Hepatocyte (in vitro differentiated cells and primary cell): ENCODE measurements around a stretch of chr1.

DNA sequence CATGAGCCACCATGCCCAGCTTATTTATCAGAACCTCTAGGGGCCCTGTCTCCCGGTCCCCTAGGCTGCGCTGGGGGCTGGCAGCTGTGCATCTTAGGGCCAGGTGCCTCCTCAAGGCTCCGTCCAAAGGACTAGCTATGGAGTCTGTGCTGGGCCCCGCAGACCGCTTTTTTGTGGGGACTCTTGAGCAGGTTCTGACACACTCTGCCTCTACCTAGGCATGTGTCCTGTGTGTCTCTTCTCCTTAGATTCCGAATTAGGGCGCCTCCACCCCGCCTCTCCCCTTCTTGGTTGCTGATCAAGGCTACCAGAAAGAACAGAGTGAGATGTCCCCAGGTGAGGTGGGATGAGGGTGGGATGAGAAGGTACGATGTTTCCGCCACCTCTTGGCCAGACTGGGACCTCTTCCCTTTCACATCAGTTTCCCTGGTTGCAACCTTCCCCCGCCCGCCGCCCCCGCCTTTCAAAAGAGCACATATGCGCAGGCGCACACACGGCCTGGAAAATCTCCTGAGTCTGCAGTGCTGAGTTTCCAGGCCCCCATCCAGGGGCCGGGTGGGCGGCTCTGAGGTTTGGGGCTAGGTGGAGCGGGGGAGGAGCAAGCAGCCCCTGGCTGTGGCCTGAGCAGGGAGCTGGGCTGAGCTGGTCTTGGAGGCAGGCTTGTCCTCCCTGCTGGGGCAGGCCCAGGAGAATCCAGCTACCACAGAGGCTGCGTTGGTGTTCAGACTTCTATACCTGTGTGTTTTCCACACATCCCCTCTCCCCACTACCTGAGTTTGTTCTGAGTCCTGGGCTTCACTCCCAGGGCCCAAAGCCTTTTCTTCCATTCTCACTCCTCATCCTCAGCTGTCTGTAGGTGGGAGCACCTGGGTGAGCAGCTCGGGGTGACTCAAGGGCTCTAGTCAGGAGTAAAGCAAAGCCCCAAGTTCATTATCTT lies 5.2 kb upstream of the PTPN7 start:
- RAMPAGE, long total RNA, result no peak
- RRBS, result no CpG with 5 or more reads among the region's 22 CpGs

DNA sequence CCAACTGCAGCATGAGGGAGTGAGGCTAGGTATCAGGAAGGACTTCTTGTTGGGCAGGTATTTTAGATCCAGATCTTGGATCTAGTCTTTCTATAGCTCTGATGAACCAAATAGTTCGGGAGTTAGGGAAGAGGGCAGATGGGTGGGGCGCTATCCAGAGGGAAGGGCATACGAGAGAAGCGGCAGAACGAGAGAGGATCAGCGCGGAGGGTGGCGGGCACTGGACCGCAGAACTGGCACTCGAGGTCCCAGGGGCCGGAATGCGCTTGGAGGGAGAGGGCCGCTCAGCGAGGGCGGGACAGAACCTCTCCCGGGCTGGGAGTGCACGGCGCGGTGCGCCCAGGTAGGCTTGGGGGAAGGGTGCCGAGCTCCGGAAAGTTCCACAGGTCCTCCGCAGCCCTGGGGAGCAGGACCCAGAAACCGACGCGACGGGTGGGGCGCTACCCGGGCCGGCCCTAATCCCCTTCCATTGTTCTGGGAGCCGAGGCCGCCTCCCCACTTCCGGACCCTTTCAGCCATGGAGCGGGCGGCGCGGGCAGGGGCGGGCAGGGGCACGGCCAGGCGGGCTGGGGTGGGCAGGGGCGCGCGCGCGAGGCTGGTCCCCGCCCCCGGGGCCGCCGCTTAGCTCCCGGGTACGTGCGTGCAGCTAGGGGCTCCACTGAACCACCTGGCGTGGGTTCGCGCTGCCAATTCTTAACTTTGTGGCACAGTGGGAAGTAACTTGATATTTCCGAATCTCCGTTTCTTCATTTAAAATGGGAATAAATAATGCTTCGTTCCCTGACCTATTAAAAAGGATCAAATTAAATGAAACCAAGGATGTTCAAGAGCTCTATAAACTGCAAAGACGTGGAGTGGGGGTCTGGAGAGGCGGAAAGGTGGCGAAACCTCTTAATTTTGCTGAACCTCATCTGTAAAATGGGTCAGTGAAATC lies 20.6 kb downstream of the LGR6 start:
- RAMPAGE, long total RNA, result no peak
- RRBS, result 4% methylated on average over 33 of the region's 61 CpGs

DNA sequence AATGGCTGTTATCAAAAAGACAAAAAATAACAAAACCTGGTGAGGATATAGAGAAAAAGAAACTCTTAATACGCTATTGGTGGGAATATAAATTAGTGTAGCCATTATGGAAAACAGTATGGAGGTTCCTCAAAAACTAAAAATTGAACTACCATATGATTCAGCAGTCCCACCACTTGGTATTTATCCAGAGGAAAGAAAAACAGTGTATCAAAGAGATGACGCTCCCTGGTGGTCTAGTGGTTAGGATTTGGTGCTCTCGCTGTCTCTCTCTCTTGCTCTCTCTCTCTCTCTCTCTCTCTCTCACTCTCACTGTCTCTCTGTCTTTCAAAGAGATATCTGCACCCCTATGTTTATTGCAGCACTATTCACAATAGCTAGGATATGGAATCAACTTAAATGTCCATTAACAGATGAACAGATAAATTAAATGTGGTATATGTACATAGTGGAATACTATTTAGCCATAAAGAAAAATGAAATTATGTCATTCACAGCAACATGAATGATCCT lies 151.5 kb downstream of the PPP1R12B start:
- RAMPAGE, long total RNA, result no peak
- RRBS, result no CpG with 5 or more reads among the region's 3 CpGs

GRCh38 chr1:202541566-202542399 lies 168.5 kb downstream of the SYT2 start:
- RAMPAGE, long total RNA, result no peak
- RRBS, result no CpG with 5 or more reads among the region's 3 CpGs

GRCh38 chr1:202593854-202594210 lies 116.4 kb downstream of the SYT2 start:
- RAMPAGE, long total RNA, result no peak
- RRBS, result no CpG with 5 or more reads among the region's 4 CpGs

DNA sequence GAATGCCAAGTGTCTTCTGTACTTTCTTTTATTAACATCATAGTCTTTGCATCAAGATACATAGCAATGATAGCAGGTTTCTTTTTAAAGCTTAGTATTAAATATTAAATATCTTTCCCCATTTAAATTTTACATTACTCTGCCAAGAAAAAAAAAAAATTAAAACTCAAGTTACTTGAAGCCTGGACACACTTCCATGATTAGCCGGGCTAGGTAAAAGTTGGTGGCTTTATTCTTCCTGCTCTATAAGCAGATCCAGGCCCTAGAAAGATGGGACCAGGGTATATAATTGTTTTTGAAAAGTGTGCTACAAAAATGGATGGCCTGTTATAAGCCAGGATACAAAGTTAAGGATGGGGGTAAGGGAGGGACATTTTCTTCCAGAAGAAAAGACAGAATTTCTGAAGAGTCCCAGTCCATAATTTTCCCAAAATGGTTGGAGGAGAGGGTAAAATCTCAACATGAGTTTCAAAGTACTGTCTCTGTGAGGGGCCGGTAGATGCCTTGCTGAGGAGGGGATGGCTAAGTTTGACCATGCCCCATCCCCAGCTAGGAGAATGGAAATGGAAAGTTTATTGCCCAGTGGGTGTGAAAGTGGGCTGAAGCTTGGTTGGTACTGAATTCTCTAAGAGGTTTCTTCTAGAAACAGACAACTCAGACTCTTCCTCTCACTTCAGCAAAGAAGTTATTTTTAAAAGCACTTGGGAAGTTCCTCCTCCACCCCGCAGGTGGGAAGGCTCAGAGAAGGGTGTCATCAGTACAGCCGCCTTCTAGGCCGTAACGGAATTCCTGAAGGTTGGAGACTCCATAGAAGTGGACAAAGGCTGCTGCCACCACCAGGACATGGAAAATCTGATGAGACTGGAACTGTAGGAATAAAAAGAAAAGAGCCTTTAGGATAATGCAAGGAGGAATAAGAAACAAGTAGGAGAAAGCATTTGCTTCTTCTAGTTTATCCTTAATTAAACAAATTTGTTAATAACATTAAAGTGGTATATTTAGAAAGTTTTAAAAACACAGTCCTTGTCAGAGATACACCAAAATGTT lies 14.1 kb upstream of the KLHL12 start:
- RAMPAGE, long total RNA, result no peak
- RRBS, result no CpG with 5 or more reads among the region's 6 CpGs

- RAMPAGE, long total RNA, result no peak
- RRBS, result no CpG with 5 or more reads among the region's 10 CpGs
Measured at GRCh38 chr1:202965118-202966023, 1.7 kb downstream of the CYB5R1 start.

GRCh38 chr1:203026914-203027275 lies 604 bp downstream of the PPFIA4 start:
- RAMPAGE, long total RNA, result no peak
- RRBS, result 5% methylated on average over 6 of the region's 20 CpGs

- RAMPAGE, long total RNA, result no peak
- RRBS, result no CpG with 5 or more reads among the region's 6 CpGs
Measured at GRCh38 chr1:203201532-203202021, 15.1 kb upstream of the CHI3L1 start.

DNA sequence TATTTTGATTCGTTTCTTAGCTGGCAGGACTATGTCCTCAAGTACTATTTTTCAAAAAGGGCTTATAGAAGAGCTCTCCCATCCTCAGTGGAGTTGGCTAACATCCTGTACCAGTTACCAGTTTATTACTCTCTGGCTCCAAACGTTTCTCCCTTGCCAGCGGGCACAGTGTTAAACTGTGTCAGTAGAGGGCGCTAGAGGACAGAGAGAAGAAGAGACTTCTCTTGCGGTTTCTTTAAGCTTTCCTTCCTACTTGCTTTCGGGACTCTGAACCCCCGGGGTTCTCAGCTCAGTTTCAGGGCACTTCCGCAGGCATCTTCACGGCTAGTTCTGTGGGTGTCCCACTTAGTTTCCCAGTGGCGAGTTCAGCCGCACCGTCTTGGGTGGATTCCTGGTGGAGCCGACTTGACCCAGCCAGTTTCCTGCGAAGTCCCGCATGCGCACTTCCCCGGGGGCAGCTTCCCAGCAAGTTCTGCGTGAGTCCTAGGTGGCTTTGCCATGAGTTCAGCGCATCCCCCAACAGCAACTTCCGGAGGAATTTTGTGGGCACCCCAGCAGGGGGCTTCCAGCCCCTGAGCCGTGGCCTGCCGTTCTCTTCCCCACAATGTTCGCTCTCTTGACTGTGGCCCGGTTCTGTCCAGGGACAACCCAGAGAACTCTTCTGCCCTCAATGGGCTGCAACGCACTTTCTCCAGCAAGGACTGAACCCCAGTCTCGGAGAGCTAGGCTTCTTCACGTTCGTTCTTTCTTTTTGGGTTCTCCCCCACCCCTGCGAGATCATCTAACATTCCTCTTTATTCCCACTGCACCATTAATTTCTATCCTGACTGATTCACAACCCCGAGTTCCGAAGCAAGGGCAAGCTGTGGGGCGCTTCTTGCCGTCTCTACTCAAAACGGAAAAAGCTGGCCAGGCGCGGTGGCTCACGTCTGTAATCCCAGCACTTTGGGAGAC lies 37.8 kb upstream of the BTG2 start:
- RAMPAGE, long total RNA, result no peak
- RRBS, result 15% methylated on average over 6 of the region's 37 CpGs

GRCh38 chr1:203282734-203283503 lies 22.4 kb upstream of the BTG2 start:
- RAMPAGE, long total RNA, result no peak
- RRBS, result no CpG with 5 or more reads among the region's 11 CpGs

- RAMPAGE, long total RNA, result no peak
- RRBS, result under 1% methylated on average over 9 of the region's 13 CpGs
Measured at GRCh38 chr1:203326928-203327258, 21.6 kb downstream of the BTG2 start.

DNA sequence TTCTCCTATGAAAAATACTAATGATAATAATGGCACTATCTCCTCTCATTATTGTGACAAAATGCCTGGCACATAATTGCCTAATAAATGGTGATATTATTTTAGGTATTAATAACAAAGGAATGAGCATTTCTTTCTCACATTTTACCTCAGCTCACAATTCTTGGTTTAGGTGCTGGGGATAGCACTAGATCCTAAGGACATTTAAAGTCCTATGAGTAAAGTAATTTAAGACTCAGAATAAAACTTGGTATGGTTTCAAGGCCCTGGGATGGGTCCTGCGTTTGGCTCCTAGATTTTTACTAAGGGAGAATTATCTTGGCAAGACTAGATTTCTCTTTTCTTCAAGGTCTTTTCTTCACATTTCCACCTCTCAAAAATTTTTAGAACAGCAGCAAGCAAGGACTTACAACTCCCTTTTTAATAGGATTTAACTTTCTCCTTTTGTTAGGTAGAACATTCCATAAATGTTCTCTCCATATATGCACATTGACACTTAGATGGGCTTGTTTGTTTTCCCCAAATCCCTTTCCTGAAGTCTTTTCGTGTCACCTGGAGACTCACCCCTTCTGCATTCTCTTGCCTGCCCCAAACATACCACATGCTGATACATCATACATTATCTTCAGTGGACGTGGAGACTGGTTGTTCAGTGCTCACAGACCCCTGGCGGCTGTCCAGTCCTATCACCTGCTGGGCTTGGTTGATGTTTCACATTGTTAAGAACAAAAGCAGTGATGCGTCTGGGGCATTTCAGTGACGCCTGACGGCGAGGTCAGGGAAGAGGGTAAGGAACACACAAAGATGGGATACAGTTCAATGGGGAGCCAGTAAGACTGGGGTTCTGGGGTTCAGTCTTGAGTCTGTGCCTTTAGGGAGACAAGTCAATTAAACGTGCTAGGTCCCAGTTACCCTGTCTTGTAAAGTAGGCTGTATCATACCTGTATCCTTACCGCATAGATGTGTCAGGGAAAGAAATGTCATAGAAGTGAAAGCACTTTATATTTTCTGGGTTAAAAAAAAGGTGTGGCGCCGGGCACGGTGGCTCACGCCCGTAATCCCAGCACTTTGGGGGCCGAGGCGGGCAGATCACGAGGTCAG lies 22.3 kb downstream of the FMOD start:
- RAMPAGE, long total RNA, result no peak
- RRBS, result no CpG with 5 or more reads among the region's 18 CpGs

DNA sequence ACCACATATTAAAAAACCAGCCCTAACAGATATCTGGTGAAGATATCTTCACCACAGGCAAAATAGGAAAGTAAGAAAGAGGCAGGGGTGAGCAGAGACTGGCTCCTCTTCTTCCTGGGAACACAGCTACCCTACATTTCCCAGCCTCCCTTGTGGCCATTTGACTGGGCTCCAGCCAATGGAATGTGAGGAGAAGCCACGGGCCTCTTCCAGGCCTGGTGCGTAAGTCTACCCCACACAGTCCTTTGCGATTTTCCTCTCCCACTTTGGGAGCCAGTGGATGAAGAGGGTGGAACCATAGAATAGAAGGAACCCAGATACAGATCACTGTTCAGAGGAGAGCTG lies 21.8 kb upstream of the FMOD start:
- RAMPAGE, long total RNA, result no peak
- RRBS, result no CpG with 5 or more reads among the region's 3 CpGs

DNA sequence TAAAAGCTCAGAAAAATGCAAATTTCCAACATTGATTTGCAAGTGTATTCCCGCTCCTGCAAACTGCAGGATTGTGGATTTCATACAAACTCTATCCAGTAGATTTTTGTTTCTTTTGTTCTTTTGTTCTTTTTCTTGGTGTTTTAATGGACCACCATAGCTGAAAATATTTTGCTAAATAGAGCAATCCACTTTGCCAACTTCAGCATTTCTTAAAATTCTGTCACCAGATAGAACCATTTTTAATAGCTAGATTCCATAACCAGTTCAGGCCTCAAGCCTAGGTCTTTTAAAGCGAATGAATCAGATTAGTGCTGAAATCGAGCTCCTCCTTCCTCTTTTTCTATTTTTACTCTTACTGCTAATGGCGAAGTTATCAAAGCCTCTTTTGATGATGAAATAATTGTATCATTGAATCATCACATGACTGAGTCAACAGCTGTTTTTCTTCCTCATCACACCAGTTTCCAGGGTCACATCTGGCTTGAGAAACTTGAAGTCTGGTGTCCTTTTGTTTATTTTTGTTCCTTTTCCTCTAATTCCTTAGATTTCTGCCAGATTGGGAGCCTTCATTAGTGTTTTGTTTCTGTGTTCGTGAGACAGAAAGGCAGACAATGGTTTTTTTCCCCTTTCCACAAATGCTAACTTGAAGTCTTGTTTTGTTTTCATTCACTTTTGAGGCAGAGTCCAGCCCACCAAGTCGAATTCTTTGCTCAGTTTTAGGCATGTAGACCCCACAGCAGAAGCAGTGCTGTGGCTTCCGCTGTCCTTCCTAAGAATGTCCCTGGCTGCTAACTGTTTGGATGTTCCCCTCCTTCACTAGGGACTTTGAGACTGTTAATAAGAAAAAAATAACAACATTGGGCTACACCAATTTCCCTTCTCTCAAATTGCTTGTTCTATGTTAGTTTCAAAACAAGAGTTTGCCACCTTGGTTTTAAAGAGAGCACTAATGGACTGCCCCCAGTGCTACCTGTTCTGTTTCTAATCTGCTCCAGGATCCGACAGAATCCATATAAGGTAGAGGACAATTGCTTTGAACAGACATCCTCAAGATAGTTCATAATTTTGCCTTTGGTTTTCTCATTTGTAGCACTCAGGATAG lies 51.8 kb upstream of the FMOD start:
- RAMPAGE, long total RNA, result no peak
- RRBS, result no CpG with 5 or more reads among the region's 8 CpGs

DNA sequence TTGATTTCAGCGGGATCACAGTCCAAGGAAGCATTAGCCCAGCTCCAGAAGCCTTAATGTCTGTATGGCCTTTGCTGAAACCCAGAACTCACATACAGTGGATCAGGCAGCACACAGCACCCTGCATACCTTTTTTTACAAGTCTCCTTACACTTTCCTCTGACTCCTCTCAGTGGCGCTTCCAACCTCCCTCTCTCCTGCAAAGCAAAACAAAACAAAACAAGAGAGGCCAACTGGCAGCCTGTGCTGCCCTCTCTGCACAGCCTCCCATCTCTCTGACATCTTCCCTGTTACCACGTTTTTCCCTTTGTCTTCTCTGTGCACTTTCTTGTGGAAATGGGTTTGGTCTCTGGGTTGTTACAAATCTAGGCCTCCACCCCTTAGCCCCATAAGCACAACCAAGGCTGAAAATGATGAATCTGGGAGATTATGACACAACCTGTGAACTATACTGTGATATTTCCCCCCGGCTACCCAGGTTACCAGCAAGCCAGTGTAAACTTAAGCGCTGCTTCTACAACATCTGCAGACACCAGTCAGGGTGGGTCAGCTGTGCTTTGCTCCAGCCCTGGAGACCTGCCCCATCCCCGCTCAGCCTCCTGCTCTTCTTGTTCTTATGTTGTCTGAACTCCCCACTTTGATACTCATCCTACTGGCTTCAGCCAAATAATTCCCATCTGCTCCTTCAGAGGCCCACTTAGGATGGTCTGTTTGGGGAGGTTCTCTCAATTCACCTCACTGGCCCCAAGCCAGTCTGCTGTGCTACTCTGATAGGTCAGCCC lies 54.9 kb upstream of the FMOD start:
- RAMPAGE, long total RNA, result no peak
- RRBS, result no CpG with 5 or more reads among the region's 6 CpGs

DNA sequence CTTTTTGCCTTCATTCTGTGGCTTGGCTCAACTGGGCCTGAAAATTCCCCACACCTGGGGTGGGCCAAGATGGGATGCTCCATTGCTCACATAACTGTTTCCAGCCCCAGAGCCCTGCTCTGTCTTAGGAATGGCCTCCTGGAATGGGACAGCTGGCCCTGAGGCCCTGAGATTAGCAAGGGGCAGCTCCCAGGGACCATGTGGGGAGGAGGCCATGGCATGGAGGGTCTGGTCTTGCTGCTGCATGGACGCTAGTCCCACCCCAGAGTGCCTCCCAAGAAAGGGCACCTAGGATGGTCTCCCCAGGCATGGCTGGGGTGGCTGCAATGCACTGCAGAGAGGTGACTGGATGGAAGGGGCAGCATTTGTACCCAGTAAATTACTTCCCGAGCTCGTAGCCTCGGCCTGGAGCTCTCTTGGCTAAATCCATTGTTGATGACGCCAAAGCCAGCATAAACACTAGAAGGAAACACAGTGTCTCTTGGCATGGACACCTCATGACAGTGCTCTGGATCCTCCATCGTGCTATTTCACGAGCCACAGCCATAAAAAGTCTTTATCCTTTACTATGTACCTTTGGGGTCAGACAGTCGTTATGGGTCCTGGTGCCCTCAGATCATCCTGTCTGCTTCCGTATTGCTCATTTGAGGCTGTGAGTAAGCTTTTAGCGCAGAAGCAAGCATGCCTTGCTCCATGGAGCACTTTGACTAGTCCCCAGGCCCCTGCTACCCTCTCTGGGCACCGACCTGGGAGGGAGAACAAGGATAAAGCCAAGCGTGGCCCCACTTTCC lies 10.5 kb upstream of the PRELP start:
- RAMPAGE, long total RNA, result no peak
- RRBS, result no CpG with 5 or more reads among the region's 12 CpGs

GRCh38 chr1:203467315-203467994 lies 8.2 kb upstream of the PRELP start:
- RAMPAGE, long total RNA, result no peak
- RRBS, result no CpG with 5 or more reads among the region's 13 CpGs

DNA sequence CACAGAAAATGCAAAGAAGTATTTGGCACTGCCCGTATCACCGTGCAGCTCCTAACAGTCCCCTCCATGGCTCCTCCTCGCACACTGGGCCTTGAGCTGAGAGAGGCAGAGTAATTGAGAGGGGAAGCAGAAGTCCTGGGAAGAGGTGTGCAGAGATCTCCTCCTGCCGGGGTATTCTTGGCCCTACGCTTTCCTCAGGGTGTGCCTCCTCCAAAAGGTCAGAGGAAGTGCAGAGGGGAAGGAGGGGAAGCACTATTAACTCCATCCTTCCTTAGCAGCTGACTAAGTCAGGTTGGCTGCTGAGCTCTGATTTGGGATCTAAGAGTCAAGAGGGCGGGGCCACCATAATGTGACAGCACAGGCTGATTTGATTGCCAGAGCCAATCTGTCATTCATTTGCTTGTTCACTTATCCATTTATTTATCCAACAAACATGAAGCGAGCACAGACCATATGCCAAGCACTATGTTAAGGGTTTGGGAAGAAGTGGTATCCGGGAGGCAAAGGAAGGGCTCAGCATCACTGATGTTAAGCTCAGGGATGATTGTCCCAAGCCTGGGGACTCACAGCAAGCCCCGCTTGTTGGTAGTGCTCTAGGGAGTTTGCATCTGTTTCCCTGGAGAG lies 12.4 kb downstream of the ATP2B4 start:
- RAMPAGE, long total RNA, result no peak
- RRBS, result no CpG with 5 or more reads among the region's 9 CpGs

DNA sequence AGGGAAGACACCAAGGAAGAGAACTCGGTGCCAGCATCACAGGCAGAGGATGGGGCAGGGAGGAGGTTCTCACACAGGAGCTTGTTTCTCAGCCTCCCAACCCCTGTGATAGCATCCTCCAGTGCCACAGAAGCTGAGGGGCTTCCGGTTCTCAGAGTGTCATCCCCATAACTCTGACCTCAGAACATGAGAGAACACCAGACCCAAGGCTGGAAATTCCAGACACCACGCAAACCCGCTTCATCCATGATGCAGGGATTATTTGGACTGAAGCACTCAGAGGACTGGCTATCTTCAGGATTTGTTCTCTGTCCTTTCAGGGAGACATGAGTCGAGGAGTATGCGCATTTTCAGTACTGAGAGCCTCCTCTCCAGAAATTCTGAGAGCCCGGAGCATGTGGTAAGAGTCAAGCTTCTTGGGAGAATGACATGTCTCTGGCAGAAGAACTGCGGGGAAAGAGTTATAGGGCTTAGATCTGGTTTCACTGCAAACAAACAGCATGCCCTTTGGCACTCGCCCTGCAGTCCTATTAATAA lies 6.8 kb downstream of the LAX1 start:
- RAMPAGE, long total RNA, result no peak
- RRBS, result no CpG with 5 or more reads among the region's 9 CpGs